Retinal pigment epithelial cell (primary cell): ENCODE measurements around the genes GLTP and PHETA1.

DNA sequence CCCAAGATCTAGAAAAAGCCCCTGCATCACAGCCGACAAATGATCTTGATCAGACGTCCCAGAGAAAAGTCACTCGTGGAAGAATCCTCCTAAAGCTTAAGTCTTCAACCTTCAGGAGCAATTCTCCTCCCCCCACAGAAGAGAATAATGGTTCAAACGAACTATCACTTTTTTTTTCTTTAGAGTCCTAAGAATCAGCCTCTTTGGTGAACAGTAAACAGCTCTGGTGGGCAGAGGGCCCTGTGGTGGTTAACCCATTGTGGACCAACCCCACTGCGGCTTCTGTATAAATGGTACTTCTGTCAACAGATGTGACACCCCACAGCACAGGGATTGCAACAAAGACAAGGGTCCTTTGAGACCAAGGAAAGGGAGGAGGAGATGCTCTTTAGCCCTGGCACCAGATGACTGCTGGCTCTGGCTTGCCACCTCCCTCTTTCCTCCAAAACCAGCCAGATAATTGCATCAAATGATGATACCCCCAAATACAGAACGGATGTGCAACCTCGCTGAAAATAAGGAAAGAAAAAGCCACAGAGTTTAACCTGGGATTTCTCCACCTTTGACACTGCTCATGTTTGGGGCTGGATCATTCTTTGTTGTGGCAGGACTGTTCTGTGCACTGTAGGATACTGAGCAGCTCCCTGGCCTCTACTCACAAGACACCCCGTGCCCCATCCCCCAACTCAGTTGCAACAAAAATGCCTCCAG lies 2.4 kb downstream of the GLTP start:
- RRBS: no CpG with 5 or more reads among the region's 8 CpGs

DNA sequence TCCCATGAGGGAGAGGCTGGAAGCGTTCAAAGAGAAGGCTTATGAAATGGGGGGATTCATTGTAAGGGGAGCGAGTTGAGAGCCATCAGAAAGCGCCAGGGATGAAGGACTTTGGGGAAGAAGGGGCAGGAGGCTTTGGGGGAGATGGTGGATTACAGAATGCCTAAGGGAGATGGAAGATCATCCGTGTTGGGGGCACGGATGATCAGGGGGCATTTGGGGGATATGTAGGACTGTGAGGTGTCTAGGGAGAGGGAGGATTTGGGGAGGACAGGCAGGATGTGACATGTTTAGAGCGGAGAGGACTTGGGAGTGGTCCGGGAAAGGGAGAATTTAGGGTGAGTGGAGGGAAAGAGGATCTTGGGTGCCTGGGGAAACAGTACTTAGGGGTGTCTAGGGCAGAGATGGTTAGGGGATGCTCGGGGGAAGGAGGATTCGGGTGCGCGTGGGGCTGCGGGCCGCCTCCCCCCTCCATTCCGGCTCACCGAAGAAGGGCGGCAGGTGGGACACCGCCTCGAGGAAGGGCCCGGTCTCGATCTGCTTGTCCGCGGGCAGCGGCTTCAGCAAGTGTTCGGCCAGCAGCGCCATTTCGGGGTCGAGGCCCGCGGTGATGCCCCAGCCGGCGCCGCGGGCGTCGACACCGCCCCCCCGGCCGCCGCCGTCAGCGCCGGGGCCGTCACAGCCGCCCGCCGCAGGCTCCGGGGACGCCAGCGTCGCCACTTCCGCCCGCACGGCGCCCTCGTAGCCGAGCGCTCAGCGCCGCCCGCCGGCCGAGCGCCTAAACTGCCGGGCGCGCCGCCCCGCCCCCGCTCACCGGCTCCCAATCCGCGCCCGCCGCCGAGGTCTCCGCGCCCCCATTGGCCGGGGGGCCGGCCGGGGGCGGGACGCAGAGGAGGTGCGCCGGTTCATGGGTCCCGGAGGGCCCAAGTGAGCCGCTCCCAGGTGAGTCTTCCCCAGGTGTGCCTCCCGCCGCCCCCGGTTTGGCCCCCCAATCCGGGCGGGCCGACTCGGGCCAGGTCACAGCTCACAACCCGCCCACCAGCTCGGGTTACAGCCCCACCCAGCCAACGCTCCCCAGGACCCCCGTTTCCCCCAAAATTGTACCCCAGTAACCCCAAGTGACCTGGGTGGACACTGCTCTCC lies at the start of gene GLTP:
Gene GLTP, minus strand, starts transcription at position 755 of the 1,143 bp plus-strand sequence.
- RRBS: under 1% methylated on average over 39 of the region's 97 CpGs

GRCh38 chr12:109888262-109888928 lies 8.1 kb upstream of the GLTP start:
- RRBS: no CpG with 5 or more reads among the region's 8 CpGs

DNA sequence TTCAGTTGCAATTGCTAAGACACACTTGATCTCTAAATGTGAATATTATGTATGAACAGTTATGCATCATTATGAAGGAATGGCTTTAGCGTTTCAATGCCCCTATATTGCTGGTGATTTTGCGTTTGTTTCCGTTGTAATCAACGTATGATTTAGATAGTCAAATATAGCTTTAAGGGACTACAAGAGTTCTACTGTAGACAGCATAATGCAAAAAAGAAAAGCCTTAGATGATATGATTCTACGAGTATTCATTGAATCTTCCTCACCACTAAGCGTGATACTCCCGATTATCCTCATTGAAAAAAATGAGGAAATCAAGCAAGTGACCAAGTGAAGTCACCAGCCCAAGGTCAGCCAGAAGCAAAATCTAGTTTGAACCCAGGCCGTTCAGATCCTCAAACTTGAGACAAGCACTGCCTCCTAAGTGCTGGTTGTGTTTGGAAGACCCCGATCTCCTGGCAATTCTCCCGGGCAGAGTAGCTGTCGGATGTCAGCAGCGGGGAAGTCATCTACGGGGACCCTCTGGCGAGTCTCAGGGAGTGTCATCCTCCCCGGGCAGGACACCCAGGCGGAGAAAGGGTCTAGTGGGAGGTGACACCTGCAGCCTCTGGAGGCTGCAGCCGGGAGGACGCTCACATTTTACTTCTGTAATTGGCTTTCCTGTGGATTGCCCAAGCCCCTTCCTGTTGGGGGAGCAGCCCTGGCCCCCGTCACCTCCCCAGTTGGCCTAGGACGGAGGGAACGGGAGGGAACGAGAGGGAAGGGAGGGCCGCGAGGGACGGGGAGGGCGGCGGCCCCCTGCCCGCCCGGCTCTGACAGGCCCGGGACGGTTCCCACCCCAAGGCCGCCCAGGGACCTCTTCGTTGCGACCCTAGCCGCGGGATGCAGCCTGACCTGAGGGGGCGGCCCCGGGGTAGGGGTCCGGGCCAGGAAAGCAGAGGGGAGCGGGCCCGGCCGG lies 686 bp downstream of the GIT2 start:
- RRBS: 2% methylated on average over 14 of the region's 42 CpGs

- RRBS: no CpG with 5 or more reads among the region's 15 CpGs
Observed at GRCh38 chr12:110048888-110049517, 681 bp upstream of the C12orf76 start.

- RRBS: no CpG with 5 or more reads among the region's 6 CpGs
Observed at GRCh38 chr12:110060167-110060781, 12.0 kb upstream of the C12orf76 start.

- RRBS: no CpG with 5 or more reads among the region's 3 CpGs
Observed at GRCh38 chr12:110171679-110172128, 47.5 kb downstream of the IFT81 start.

- RRBS: no CpG with 5 or more reads among the region's 4 CpGs
Observed at GRCh38 chr12:110245308-110245835, 35.7 kb upstream of the ATP2A2 start.

DNA sequence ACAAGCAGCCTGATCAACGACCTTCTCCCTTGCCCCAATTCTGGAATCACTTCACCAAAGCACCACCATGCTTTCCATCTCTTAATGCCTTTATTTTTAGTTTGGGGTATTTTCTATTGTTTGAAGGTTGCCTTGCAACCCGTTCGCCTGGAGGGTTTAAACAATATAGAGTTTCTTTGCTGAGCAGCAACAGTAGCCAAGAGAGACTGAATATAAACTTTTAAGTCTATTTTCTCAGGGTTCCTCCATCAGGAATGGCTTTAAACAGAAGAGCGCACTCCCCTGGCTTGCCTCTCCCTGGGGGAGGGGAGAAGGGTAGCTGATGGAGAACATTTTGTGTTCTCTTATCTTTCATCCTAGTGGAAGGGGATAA lies 34.6 kb upstream of the ATP2A2 start:
- RRBS: no CpG with 5 or more reads among the region's 4 CpGs

DNA sequence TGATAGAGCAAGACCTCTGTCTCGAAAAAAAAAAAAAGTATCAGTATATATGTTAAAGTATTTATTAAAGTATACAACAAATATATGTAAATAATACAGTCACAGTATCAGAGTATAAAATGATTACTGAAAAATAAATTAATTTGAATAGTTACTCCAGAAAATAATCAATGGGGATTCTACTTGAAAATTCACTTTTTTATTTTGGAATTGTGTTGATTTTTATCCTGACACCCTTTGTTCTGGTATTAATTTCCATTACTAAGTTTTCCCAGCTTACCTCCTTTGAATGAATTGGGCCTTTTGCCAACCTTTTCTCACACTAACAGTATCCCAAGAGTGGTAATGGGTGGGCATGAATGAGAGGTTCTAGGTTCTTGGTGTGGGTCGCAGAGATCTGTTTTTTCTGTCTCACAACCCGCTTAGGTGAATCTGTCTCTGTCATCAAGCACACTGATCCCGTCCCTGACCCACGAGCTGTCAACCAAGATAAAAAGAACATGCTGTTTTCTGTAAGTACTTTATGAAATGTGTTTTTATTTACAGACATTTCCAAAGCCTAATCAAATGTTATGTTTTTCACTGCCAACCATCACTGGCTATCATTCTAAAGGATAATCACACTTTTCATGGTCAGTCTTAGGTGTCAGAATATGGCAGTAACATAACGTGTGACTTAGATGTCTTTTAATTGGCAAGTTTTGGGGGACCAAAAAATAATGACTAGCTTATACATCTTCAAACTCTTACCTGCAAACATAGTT lies 45.1 kb downstream of the ATP2A2 start:
- RRBS: no CpG with 5 or more reads among the region's 6 CpGs

DNA sequence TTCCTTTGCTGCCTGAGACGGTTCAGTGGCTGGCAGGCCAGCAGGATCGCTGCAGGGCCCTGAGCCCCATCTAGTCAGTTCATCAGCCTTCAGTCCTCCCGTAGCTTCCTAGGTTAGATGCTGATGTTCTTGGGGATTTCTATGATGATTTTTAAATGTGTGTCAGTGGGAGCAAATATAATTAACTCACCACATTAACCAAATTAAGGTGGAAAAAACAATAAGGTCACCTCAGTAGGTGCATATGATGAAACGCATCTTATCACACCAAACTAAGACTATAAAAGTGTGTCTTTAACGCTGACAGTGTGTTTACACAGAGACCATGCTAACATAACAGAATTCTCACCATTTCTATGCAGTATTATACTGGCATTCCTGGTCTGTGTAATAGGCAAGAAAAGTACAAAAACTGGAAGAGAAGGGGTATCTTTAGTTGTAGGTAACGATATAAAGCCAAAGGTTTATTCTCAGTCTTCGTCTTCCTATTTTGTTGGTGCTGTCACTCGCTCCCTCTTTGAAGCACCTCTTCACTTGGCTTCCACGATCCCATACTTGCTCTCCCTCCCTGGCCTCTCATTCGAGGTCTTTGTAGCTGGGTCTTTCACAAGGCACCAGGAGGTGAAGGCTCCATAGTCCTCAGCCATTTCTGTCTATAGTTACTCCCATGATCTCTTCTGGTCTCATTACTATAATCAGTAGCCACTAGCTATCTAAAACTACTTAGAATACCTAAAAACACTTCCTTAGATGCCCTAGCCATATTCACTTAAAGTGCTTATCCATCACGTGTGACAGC lies 56.7 kb downstream of the ATP2A2 start:
- RRBS: no CpG with 5 or more reads among the region's 11 CpGs

DNA sequence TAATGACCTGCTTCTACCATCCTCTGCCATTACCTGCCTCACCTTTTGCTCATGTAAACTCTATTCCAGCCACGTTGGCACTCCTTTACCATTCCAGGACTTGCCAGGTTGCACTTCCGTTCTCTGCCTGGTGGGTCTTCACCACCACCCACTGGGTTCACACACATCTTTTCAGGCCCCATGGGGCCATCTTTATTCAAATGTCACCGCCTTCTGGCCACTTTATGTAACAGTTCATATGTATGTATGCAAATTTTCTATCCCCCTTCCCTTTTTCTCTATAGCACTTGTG lies 57.7 kb downstream of the ATP2A2 start:
- RRBS: no CpG with 5 or more reads among the region's 3 CpGs

DNA sequence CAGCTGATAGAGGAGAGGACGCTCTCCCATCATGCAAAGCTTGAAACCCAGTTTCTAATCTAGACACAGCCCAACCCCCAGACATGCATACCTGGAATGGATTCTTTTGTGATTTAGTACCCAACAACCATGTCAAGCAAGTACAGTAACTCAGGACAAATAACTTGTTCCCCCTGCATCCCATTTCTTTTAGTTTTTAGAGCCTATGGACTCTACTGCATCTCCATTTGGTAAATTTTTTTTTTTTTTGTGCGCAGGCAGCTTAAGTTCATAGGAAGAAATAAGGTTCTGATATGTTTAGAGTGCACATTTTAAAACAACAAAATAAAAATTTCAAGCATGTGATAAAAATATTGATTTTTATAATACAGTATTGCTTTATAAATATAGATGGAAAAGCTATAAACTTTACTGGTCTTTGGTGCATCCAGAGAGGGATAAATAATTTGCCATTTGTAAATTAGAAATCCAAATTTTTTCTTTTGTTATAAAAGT lies 31.8 kb downstream of the RAD9B start:
- RRBS: no CpG with 5 or more reads among the region's 2 CpGs

GRCh38 chr12:110545651-110546358 lies 37.3 kb downstream of the PPTC7 start:
- RRBS: no CpG with 5 or more reads among the region's 12 CpGs

- RRBS: no CpG with 5 or more reads among the region's 7 CpGs
Observed at GRCh38 chr12:110590592-110591309, 7.6 kb upstream of the PPTC7 start.

- RRBS: no CpG with 5 or more reads among the region's 5 CpGs
Observed at GRCh38 chr12:111355138-111355626, 13.7 kb downstream of the PHETA1 start.

DNA sequence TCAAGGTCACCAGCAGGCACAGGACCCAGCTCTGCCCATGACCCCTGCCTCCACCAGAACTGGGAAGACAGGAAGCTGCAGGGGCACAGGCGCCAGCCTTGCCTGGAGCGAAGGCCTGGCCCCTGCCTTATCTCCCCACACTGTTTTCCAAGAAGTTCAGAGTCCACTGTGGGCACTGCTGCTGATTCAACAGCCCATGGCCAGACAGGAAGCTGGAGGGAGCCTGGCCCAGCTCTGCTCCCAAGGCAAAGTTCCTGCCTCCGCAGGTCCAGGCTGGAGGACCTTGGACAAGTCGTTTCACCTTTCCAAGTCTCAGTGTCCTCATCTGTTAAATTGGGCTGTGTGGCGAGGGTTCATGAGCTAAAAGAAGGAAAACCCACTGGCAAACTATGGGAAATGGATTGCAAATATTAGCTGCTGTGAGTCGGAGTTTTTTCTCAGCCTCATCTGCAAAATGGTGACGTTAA lies 1.2 kb downstream of the PHETA1 start:
- RRBS: no CpG with 5 or more reads among the region's 7 CpGs

- RRBS: under 1% methylated on average over 48 of the region's 58 CpGs
Observed at GRCh38 chr12:111368866-111369332, at the start of gene PHETA1. Gene PHETA1, minus strand, starts transcription at chr12:111369095.

- RRBS: no CpG with 5 or more reads among the region's 23 CpGs
Observed at GRCh38 chr12:111452410-111453688, 47.1 kb downstream of the SH2B3 start.

GRCh38 chr12:111457068-111457603 lies 51.4 kb downstream of the SH2B3 start:
- RRBS: no CpG with 5 or more reads among the region's 9 CpGs